Penis (tissue), 1 donor: Measurements from ENCODE around the gene NDUFS8.

- PRO-cap = unidirectional peak, plus-strand start at chr11:67582812
Measured at GRCh38 chr11:67582580-67582979, 1.0 kb upstream of the GSTP1 start.

- PRO-cap = no peak
Measured at GRCh38 chr11:67615360-67616230, 8.9 kb downstream of the NDUFV1 start.

DNA sequence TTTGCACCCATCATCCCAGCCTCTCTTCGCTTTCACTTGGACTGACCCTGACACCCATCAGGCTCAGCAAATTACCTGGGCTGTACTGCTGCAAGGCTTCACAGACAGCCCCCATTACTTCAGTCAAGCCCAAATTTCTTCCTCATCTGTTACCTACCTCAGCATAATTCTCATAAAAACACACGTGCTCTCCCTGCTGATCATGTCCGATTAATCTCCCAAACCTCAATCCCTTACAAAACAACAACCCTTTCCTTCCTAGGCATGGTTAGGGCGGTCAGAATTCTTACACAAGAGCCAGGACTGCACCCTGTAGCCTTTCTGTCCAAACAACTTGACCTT, 88.5 kb upstream of the ALDH3B2 start:
- PRO-cap = no peak

GRCh38 chr11:67991683-67992080, 12.2 kb downstream of the UNC93B1 start:
- PRO-cap = no peak

DNA sequence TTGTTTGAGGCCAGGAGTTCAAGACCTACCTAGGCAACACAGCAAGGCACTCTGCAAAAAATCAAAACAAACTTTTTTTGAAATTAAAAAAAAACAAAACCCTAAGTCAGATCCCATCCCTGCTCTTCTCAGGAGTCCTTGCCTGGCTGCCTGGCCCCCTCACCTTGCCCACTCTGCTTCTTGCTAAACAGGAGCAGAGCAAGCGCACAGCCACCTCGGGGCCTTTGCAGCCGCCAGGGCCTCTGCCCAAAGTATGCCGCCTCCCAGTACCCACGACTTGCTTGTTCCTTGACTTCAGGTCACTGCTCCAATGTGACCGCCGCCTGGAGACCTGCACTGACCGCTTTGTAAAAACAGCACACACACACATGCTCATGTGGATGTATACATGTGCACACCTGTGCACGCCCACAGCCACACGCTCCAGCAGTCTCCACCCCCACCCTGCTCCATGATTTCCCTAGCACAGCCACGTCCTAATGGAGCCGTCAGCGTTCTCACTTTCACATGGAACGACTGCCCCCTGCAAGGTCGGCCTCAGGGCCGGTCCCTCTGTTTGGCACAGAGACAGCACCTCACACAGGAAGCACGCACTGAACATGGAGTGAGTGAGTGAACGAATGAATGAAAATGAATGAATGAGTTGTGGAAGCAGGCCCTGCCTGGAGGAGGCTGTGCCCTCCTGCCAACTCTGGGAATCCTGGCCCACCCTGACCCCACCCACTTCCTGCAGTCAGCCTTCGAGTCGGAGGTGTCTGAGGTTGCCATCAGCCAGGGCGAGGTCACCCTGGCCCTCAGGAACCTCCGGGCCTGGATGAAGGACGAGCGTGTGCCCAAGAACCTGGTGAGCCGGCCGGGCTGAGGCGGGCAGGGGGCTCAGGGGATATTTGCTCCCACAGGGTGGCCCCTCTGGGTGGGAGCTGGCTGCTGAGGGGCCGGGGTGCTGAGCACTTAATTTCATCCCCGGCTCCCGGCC, 8.0 kb downstream of the ALDH3B1 start:
- PRO-cap = no peak

DNA sequence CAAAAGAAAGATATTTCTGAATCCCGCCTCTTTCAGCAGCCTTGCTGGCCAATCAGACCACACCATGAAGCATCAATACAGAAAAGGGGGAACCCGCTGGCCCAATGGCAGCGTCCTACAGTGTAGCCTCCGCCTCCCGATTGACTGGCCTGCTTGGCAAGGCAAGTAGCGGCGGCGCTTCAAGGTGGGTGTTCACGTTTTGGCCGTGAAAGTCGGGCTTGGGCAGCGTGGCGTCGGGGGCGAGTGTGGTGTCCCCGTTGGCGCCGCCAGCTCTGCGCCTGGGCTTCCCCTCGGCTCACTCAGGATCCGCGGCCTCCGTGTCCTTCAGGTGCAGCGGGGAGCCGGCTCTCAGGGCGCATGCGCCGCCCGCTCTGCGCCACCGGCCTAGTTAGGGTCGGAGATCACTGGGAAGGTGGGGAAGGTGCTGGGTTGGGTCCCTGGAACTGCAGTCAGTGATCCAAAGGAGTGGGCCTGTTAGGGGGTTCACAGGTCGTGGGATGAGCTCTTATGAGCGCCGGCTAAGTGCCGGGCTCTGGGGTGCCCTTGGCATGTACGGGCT, at the start of gene NDUFS8:
Gene NDUFS8, plus strand, starts transcription at position 132 of the 559 bp plus-strand sequence.
- PRO-cap = bidirectional peak, plus-strand start at position 209 of the sequence, minus-strand start outside the sequence; bidirectional peak, plus-strand start at position 404 of the sequence, minus-strand start at position 329 of the sequence

DNA sequence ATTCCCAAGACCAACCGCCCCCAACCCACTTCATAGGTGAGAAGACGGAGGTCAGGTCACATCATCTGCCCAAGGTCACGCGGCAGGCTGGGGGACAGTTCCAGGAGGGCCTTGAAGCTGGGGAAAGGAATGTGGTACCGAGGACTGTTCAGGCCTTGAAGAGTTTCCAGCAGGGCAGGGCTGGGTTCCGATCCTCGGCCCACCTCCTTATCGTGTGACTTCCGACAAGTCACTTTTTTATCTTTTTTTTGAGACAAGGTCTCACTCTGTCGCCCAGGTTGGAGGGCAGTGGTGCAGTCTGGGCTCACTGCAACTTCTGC, 594 bp downstream of the NDUFS8 start:
- PRO-cap = unidirectional peak, minus-strand start at position 157 of the sequence

DNA sequence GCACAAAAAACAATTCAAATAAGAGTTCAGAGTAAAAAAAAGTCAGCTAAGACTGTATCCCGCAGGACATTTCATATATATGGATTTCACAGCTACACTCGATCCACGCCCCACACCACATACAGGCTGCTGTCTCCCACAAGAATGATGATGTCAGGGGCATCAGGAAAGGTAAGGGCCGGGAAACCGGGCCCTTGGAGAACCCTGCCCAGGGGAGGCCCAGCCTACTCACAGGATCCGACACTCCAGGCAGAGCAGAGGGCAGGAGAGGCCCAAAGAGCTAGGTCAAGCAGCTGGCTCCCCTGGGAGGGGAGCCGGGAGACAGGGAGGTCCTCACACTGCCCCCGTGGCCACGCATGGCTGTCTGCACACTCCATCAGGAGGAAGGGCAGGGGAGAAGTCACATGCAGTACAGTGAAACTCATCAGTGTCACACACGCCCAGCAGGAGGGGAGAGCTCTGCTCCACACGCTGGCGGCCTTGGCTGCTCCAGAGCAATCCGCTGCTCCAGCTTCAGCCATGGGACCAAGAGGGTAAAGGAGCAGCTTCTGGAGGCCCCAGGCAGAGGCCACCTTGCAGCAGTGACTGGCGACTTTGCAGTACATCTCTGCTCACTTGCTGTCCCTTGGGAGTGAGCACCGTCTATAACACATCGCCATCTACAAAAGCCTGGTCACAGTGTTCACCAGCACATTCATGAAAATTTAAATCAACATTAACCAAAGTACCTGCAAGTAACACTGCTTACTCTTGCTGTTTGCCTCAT, 14.3 kb downstream of the TCIRG1 start:
- PRO-cap = no peak

DNA sequence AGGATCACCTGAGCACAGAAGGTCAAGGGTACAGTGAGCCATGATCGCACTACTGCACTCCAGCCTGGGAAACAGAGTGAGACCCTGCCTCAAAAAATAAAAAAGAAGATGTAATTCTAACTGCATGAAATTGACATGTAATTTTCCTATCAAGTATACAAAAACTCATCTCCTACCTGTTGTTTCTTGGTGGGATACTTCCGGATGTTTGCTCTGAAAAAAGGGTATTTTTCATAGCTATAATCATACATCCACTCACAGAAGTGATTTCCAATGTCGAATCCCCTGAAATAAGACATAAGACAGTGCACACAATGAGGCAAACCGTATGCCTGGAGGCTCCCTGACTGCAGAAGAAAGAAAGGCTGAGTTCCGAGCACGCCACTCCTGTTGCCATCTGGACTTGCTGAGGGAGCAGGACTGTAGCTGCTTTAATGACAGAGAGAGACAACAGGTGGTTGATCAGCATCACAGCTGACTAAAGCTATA, 26.8 kb downstream of the TCIRG1 start:
- PRO-cap = no peak

GRCh38 chr11:68070810-68071807, 32.3 kb downstream of the TCIRG1 start:
- PRO-cap = no peak

GRCh38 chr11:68076001-68076206, 37.1 kb downstream of the TCIRG1 start:
- PRO-cap = no peak

GRCh38 chr11:68168608-68169216, 44.4 kb downstream of the KMT5B start:
- PRO-cap = no peak

GRCh38 chr11:68296662-68297391, 15.6 kb upstream of the LRP5 start:
- PRO-cap = no peak

DNA sequence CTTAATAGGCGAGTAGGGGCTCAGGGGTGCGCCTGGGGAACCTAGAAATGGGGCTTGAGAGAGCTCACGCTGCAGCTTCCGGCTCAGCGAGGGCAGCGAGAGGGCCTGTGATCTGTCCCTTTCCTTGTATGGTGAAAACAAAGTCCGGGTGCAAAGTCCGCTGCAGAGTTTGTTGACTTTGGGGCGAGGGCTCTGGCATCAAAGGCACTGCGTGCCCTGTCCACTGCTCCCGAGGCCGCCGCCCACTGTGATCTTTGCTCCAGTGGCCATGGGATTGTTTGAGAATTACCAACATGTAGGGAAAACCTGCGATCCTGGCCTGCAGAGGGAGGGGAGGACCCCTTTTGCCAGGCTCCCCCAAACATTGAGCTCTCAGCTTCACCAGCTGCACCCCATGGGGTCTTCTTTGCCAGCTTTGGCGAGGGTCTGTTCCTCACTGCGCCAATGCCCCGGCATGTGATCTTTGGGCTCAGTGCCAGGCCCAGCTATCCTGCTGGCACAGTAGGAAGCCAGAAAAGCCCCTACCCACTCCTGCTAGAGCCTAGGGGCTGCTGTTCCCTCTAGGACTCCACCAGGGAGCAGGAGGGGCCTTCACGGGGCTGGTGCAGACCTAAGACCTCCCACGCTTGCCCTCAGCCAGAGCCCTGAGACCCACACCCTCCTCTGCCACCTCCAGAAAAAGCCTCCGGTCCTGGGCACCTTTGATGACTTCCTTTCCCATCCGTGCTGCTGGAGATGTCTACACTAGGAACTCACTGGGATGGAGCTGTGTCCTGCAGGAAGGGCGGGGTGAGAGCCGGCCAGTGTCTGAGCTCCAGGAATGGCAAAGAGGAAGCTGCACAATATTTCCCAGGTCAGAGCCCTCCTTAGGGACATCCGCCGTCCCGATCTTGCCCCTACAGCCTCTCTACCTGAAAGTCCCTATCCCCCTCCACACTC, 14.0 kb upstream of the LRP5 start:
- PRO-cap = no peak

DNA sequence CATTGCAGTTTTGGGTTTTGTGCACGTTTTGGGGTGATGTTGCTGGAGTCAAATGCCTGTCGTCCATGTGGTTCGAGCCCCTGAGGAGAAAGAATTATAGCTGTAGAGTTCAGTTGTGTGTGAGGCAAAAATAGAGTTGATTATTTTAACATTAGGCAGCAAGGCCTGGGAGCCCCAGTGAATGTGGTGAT, 1.7 kb downstream of the LRP5 start:
- PRO-cap = no peak

DNA sequence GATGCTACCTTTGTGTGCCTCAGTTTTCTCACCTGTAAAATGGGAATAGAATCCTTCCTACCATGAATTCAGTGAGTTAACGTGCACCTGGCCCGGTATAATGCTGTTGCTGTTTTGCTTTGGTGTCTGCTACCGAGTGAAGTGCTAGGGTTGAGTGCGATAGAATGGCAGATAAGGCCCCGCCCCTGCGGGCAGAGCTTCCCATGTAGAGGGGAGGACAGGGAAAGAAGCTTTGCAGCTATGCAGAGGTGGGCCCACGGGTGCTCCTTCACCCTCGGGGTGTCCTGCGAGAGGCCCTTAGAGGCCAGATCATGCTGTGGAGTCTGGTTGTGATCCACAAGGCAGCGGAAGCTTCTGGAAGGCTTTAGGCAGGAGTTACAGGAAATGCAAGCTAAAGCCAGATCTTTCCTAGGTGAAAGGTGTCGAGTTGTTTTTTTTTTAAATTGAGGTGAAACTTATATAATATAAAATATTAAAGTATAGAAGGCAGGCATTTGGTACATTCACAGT, 3.2 kb downstream of the LRP5 start:
- PRO-cap = no peak

DNA sequence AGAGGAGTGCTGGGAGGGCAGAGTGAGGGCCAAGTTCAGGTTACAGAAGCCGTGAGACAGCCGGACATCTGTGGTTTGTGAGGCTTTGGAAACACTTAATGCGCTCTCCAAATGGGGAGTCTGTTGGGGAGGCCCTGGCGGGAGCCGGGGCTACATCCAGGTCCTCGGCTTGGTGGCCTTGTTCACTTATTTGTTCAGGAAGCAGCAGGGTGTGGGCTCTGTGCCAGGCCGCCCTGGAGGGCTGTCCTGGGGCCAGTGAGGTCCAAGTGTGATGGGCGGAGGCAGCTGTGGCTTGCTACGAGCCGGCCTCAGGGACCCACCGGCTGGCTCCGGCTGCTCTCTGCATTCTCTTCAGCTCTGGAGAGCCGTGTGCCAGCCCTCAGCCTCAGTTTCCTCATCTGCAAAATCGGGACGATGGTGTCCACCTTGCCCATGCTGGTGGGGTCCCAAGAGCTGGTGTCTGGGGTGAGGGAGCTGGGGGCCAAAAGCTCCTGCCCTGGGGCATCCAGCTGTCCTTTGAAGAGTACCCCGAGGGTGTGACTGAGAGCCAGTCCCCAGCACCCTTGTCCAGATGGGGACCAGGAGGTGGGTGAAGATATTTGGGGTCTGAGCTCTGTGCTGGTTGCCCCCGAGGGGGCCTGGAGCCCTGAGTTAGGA, 4.6 kb downstream of the LRP5 start:
- PRO-cap = no peak

DNA sequence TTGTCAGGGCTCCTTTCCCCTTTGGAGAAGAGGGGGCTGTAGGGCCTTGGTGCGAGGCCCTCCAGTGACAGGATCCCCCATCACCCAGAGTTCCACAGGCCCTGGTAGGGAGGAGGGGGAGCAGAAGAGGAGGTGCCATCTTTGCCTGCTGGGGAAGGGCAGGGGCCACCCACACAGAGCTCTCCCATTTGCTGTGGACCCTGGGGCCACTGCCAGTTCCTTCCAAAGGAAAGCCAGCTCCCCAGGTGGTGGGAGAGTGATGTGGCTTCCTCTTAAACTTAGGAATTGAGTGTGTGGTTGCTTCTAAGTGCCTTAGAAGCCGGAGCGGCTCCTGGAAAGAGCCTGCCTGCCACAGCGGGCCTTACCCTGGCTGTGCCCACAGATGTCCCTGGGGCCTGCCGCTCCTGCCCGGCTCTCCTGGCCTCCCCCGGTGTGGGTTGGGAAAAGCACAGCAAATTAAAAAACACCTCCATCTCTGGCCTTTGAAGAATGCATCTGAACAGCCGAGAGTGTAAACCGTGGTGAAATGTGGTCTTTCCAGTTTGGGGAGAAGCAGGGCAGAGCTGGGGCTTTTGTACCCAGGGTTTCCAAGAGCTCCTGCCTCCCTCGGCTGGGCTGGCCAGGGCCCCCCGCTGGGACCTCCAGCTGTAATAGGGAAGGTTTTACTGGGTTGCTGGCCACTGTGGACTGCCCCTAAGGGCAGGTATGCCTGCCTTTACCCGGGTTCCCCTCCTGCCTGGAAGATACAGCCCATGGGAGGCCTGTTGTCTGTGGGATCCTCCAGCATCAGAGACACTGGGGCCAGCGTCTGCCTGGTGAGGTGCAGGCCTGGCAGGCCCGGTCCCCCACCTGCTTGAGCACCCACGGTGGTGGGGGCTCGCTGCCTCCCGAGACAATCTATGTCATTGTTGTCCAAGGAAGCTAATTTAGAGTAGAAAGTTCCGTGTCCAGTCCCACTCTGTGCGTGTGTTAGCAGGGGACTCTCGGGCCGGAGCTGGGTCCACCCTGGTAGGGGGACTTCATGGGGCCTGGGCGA, 30.2 kb downstream of the LRP5 start:
- PRO-cap = no peak

DNA sequence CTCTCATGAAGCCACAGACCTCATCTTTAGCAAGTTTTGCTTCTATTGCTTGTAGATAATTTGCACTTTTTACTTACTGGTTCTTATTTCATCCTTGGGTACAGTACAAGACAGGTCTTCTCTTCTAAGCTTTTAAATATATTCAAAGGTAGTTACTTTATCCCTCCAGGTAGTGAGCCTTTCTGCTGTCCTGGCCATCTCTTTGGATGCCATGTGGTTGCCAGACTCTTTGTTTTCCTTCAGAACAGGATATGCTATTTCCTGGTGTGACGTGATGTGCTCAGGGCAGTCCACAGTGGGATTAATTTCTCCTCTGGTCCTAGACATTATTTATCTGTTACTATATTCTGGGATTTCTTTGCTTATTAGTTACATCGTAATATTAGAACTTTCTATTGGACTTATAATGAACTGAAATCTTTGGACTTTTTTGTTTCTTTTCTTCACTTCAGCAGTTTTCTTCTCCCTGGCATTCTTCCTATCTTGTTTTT, 63.7 kb downstream of the PPP6R3 start:
- PRO-cap = no peak

GRCh38 chr11:68616536-68617287, 67.6 kb upstream of the GAL start:
- PRO-cap = no peak